Suprapubic skin (tissue), 4 donors: ENCODE data around the genes MRPS6 and SMIM34.

DNA sequence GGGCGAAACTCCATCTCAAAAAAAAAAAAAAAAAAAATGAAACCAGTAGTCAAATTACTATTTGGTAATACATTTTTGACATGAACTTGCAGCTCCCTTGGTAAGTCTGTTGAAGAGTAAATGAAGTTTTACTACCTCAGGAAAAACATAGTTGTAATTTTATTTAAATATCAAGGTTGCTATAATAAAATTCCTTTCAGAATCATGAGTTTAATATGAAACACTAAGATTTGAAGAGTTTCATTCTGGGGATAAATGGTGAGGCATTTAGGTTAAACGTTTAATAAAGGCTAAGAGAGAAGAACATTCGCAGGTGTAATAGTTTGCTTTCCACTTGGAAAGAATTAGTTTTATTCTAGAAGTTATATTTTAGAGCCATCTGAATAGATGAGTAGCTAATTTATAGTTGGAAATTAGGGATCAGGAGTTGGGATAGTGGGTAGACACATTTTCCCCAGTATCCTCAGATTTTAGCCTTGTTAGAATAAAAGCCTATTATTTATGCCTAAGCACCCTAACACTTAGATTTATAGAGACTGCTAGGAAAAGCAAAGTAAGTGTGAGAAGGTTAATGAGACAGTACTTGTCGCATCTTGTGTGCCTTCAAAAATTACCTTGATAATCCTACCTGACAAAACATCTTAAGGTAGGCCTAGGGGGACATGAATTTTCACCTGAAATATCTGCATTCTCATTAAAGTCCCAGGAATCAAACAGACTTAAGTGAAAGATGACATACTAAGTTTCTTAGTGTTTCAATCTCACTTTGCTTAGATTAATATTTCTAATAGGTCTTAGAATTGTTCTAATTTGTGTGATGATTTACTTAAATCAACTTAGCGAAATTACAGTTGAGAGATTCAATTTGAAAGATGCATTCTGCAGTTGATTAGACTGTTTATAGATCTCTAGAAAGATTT is 22.3 kb downstream of the SON start:
- PRO-cap: no peak
- RAMPAGE, long total RNA, 4 experiments: no peak in any of the 4 experiments

DNA sequence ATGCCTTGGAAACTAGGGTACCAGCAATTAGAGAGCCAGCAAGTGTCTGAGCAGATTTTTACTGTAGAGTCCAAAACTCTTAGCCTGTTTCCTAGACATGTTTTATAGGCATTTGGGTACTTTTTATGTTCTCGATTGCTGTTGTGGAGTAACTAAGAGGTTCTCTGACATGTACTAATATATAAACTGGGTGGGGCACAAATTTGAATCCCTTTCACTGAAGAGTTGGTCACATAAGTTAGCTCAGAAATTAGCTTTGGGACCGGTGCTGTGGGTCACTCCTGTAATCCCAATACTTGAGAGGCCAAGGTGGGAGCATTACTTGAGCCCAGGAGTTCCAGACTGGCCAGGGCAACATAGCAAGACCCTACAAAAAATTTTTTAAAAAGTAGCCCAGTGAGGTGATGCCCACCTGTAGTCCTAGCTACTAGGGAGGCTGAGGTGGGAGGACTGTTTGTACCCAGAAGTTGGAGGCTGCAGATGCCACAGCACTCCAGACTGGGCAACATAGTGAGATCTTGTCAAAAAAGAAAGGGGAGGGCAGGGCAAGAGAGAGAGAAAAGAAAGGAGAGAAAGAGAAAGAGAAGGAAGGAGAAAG is 6.1 kb downstream of the ITSN1 start:
- PRO-cap: no peak
- RAMPAGE, long total RNA, 4 experiments: start-site peak on the plus strand in 1 of 4 experiments, centred at position 299 of the sequence, 13 reads per replicate

DNA sequence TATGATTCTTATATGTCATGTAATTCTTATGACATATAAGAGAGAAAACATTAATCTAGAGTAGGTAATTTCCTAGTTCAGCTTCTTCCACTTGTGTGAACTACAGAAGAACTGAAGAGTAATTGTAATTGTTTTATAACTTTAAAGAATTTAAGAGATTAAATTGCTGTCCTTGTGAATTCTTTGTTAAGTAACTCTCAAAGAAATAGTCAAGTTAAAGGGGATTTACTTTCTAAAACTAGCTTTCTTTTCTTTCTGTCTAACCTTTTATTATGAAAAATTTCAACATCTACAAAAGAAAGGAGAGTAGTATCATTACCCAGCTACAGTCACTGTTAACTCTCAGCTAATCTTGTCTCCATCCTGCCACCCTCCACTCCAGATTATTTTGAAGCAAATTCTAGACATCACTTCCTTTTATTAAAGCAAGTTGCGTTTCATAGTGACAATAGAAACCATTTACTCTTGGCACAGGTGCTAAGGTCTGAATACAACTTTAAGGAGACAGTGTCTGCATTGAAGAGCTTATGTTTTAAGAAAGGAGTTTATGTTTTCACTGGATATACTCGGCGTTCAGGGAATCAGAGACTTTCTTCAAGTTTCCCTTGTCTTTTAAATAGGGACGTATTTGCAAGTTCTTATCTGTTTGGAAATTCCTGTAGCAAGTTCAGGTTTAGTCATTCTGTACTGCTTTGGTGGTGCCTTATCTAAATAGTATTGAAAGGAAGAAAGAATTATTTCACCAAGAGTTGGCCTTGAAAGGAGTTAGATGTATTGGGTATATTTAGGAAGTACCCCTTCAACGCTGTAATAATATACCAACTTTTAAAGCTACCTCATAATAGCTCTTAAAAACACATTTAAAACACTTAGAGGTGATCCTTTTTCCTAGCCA is 42.6 kb downstream of the ITSN1 start:
- PRO-cap: no peak
- RAMPAGE, long total RNA, 4 experiments: no peak in any of the 4 experiments

- PRO-cap: no peak
- RAMPAGE, long total RNA, 4 experiments: no peak in any of the 4 experiments
Measured at GRCh38 chr21:33801518-33802135, 114.0 kb downstream of the ATP5PO start.

DNA sequence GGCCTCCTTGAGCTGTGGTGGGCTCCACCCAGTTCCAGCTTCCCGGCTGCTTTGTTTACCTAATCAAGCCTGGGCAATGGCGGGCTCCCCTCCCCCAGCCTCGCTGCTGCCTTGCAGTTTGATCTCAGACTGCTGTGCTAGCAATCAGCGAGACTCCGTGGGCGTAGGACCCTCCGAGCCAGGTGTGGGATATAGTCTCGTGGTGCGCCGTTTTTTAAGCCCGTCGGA is 15.4 kb upstream of the ATP5PO start:
- PRO-cap: no peak
- RAMPAGE, long total RNA, 4 experiments: no peak in any of the 4 experiments

DNA sequence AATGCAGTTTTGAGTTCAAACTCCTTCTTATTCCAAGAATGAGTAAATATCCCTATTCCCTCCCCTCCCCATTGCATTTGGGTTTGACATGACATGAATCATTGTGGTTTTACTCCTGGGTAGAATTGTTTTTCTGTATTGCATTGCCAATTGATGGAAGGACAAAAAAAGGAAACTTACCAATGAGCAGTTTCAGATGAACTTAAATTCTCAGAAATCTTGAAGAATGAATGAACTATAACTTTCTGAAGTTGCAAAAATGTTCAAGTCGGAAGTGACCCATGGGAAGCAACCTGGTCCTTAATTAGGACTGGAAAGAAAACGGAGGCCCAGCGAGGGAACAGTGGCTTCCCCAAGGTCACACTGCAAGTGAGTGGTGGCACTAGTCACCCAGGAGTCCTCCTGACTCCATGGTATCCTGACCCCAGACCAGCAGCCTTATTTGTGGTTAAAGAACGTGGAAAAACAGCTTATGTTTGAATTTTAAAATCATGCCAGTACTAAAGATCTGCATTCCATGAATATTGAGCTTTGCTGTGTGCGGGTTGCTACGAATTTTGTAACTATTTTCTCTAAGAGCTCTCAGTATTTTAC is 61.3 kb upstream of the ATP5PO start:
- PRO-cap: no peak
- RAMPAGE, long total RNA, 4 experiments: no peak in any of the 4 experiments

GRCh38 chr21:34072710-34073773 is at the start of gene MRPS6:
Gene MRPS6 (plus strand): TSS chr21:34073578.
- PRO-cap: bidirectional peak, plus-strand start at chr21:34073578, minus-strand start at chr21:34073354
- RAMPAGE, long total RNA, 4 experiments: start-site peak on the plus strand in 2 of 4 experiments, at chr21:34073533-34073686 at its widest, 32 to 556 reads per replicate

DNA sequence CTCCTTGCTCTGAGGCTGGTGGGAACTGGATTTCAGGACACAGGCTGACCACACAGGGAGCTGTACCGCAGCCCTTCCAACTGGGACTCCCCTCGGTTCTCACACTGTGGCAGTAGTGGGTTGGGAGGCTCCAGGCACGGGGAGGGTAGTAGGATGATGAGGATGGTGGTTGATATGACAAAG is 124.7 kb downstream of the MRPS6 start:
- PRO-cap: no peak
- RAMPAGE, long total RNA, 4 experiments: no peak in any of the 4 experiments

- PRO-cap: no peak
- RAMPAGE, long total RNA, 4 experiments: no peak in any of the 4 experiments
Measured at GRCh38 chr21:34423689-34424271, at the start of gene SMIM34. Gene SMIM34 (minus strand): TSS chr21:34423951.

DNA sequence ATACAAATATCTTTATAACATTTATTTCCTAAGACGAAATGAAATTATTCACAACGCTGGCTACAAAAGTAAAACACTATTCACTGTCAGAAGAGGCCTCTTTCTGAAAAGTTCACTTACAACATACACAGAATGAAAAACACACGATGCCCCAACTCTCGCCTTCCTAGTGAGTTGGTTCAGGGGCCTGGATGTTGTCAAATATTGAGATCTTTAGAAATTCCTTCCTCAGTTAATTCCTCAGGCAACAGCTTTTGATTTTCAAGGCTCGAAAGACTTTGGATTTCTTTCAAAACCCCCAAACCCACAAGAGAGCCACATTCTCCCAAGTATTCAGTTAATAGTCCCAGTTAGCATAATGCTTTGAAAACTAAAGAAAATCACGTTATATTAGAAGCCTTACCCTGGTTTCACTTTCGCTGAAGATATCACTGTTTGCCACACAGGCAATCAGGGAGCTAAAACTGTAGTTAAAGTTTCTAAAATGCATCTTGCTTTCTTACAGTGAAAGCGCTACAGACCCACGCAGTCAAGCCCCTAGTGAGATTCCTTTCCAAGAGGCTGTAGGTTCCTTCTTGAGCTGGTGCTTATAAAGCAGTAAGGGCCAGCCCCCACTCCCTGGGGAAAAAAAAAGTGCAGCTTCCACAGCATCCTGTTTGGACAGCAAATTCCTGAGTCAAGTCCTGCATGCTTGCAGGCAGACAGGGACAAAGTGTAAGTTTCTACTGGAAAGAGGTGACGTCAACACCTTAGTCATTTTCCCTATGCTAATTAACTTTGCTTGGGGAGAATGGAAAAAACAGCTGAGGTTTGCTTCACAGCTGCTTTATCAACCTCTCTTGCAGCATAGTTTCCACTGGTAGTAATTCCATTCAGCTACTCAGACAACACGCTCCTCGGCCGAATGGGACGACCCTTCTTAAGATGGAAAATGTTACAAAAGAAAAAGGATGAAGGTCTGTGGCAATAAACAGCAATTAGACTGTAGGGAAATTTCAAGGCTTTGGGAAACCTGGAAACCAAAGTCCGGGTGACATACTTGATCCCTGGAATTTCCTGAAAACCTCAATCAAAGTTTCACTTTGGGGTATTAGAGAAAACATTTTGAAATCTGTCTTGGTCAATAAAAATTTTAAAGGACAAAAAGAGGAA is 14.6 kb upstream of the KCNE1 start:
- PRO-cap: bidirectional peak, plus-strand start at position 862 of the sequence, minus-strand start at position 563 of the sequence
- RAMPAGE, long total RNA, 4 experiments: start-site peak on the minus strand in 2 of 4 experiments, centred at positions 571 to 588 of the sequence, 26 to 93 reads per replicate

GRCh38 chr21:34580069-34580425 is 34.9 kb downstream of the RCAN1 start:
- PRO-cap: no peak
- RAMPAGE, long total RNA, 4 experiments: no peak in any of the 4 experiments

DNA sequence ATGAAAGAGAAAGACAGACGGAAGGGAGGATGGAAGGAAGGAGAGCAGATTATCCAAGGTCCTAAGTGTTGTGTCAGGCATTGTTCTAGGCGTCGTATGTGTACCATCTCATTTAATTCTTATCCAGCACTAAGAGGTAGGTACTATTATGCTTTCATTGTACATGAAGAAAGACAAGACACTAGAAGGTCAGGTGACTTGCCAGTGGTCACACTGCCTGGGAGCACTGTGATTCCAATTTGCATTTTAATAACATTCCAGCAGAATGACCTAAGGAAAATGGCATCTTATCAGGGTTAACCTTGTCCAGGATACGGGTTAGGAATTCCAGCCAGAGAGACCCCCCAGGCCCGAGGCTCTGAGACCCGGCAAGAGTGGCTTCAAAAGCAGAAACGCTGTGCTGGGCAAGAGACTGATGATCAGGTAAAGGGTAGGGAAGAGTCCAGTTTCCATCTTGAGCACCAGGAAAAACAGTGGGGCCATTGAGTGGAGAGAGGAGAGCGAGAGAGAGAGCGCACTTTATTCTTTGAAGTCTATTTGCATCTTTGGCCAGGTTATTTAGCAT is 29.8 kb downstream of the CLIC6 start:
- PRO-cap: no peak
- RAMPAGE, long total RNA, 4 experiments: start-site peak on the plus strand in 1 of 4 experiments, centred at position 302 of the sequence, 5 reads per replicate

DNA sequence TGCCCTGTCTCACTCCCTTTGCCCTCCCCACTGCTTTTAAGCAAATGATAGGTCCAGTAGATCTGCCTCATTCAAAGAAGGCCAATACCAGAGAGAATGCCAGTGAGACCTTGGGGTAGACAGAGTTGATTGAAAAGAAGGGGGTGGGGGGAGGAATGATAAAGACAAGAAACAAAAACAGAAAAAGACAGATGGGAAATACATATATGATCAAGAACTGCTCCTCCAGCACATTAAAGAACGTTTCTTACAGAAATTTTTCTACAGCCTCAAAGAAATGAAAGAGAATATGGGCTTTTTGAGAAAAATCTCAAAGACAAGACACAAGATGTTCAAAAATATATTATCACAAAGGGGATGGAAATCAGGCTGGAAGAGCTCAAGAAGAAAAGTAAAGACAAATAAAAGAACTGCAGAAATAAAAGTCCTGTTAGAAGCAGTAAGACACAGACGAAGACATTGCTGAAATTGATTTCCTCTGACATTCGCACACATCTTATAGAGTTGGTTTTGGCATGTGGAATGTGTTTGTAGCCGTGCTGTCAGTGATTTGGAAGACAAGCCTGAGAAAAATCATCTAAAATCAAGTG is 44.3 kb downstream of the CLIC6 start:
- PRO-cap: no peak
- RAMPAGE, long total RNA, 4 experiments: no peak in any of the 4 experiments

DNA sequence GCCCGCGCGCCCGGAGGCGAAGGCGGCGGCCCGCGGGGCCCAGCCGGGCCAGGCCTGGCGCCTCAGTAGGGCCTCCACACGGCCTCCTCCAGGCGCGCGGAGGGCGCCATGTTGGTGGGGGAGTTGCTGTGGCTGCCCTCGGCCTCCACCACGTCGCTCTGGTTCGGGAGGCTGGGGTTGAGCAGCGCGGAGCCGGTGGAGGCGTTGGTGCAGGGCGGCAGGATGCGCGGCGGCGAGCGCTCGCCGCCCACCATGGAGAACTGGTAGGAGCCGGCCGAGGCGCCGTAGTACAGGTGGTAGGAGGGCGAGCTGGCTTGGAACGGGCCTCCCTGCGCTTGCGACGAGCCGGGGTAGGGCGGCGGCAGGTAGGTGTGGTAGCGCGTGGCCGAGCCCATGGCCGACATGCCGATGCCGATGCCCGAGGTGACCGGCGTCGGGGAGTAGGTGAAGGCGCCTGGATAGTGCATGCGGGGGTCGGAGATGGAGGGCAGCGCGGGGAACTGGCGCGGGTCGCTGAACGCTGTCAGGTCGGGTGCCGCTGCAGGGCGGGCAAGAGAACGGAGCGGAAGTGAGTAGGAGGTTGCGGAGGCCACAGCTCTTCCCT is 123.4 kb downstream of the CLIC6 start:
- PRO-cap: no peak
- RAMPAGE, long total RNA, 4 experiments: no peak in any of the 4 experiments

GRCh38 chr21:34794457-34794788 is 125.6 kb downstream of the CLIC6 start:
- PRO-cap: no peak
- RAMPAGE, long total RNA, 4 experiments: no peak in any of the 4 experiments

DNA sequence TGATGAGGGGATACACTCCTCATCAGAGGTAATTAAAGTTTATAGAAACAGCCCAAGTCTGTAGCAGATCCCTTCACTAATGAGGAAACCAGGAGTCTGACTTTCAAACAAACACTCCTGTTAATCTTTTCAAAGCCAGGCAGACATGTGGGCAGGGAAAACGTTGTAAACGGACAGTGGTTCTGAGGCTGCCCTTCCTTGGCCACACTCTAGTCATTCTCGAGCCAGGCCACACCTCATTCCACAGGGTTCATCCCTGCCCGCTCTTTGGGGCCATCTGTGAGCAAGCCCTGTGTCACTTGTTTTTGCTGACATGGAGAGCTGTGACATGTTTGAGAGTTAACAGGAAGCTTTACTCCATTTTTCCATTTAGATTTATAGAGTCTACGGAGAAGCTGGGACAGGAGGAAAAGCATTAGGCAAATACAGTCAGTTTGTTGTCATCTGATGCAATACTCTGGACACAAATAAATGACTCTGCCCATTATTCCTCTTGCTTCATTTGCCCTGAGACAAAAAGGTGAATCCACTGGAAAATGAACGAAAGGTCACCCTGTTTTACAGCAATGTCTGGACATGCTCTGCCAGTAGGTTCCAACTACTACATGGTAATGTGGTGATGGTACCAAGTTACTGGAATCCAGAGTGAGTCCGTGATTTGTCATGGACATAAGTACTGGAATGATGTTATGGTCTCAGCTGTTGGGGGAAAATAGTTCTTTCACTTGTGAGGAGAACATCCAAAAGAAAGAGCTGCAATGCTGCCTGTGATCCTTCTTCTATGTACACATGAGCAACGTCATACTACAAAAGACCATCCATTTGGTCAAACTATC is 126.9 kb downstream of the CLIC6 start:
- PRO-cap: no peak
- RAMPAGE, long total RNA, 4 experiments: no peak in any of the 4 experiments

DNA sequence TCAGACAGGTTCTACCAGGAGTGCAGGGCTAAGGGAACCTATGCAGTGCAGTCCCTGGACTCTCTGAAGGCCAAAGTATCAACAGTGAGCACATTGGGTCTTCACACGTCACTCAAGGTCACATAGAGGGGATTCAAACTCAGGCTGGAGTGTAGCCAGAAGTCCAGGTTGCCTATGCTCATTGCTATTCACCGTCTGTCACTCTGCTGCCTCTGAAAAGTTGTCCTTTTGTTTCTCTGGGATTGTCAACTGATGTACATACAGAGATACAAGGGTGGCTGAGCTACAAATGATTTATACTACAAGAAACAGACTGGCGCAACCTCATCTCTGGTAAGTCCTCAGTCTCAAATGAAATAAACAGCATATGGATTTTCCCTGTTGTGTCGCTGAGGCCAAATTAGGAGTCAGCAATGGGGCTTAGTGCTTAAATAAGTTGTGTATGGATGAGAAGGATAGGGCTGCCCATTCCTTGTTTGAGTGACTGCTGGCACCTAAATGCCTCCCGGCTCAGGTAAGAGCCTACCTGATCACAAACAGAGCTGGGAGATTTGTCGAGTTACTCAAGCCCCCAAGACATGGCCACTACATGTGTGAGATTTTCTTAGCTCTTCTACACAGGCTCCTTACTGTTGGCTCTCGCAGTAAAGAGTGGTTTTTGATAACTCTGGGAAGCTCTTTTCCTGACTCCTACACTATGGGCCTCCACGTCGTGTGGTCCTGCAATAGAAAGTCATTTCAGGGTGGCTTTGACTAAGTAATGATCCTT is 148.4 kb downstream of the CLIC6 start:
- PRO-cap: no peak
- RAMPAGE, long total RNA, 4 experiments: no peak in any of the 4 experiments

- PRO-cap: no peak
- RAMPAGE, long total RNA, 4 experiments: no peak in any of the 4 experiments
Measured at GRCh38 chr21:34859442-34859955, 189.6 kb downstream of the RUNX1 start.

DNA sequence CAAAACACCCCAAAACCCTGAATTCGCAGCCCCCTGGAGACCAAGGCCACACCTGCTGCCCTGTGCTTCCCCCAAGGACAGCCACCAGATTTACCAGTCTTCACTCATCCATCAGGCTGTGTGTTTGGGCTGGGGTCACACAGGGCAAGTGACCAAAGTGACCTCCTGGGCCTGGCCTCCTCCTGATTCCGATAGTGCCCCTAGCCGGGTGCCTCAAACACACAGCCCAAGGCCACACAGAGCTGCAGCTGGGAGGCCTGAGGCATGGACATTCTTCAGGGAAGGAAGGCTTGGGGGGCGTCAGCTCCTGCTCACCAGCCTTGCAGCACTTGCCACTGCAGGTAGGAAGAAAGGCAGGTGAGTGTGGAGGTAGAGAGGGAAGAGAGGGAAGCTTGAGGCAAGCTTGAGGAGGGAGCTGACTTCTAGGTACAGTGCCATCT is 181.3 kb downstream of the RUNX1 start:
- PRO-cap: no peak
- RAMPAGE, long total RNA, 4 experiments: no peak in any of the 4 experiments

DNA sequence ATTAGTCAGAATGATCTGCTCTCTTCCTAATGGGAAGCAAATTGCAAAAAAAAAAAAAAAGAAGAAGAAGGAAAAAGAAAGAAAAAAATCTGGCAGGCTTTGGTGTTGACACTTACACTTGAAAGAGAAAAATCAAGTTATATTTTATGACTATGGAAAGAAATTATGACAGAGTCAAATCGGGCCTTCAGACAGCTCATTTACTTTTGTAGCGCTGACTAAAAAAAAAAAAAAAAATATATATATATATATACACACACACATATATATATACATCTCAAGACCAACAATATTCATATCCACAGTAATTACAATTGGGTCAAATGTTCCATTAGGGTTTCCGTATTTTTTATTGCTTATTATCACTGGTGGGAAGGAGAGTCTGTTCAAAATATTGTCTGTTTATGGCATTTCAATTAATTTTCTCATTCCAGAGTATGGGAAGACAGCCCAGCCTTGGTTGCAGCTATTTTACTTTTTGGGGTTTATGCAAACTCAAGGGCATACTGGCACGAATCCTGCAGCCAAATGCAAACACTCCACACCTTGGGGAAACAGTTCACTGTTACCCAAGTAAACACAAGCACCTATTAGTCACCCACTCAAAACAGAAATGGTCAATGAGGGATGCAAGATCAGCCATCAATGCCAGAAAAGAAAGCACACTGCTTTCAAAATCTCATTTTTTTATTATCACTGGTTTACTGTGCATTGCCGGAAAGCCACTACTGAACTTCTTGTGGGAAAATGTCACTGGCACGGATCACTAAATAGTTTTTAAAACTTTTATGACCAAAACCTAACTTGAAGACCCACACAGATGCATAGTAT is 170.8 kb downstream of the RUNX1 start:
- PRO-cap: no peak
- RAMPAGE, long total RNA, 4 experiments: no peak in any of the 4 experiments